Thoracic aorta endothelial cell (primary cell): ENCODE results near the genes DPPA4 and CD200R1L.

- CAGE, long polyA plus RNA = no peak
Measured at GRCh38 chr3:108253862-108254441, 31.7 kb upstream of the IFT57 start.

GRCh38 chr3:108528931-108529358 is 18.5 kb upstream of the MYH15 start:
- CAGE, long polyA plus RNA = no peak

DNA sequence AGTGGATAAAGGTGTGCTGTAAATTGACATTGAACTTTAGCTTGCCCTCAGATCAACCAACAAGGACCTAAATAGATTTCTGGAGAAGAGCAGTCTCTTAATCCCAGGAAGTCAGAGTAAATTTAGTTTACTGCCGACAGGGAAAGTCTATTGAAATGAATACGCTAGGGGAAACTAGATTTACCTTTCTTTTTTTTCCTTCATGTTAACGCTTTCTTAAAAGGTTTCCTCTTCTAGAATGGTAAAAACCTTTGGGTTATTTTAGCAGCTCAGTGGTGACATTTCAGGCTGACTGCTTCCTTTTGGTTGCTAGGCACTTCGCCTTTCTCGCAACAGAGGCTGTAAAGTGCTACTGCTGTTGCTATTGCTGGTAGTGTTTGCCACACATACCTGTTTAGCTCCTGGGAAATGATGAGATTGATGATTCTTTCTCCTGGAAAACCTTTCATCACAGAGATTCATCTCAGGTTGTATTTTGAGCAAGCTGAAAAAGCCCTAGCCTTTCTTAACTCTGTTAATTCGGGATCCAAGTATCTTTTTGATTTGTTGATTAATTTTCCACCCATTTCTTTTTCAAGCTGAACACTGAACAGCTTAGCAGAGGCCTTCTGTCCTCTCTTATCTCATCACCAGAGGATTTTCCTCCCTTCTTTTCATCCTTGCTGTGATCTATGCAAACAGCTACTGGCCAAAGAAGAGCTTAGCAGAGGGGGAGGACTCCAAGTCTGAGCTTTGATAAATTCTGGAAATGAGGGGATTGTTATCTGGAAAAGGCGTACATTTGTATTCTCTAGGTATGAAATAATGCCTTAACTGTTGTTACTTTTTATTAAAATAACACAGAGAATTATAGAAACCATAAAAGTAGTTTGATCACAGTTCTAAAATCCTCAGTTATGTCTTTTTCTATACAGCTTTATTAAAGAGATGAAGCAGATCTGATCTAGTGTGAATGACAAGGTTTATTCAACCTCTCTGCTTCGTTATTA is 13.2 kb downstream of the DZIP3 start:
- CAGE, long polyA plus RNA = no peak

DNA sequence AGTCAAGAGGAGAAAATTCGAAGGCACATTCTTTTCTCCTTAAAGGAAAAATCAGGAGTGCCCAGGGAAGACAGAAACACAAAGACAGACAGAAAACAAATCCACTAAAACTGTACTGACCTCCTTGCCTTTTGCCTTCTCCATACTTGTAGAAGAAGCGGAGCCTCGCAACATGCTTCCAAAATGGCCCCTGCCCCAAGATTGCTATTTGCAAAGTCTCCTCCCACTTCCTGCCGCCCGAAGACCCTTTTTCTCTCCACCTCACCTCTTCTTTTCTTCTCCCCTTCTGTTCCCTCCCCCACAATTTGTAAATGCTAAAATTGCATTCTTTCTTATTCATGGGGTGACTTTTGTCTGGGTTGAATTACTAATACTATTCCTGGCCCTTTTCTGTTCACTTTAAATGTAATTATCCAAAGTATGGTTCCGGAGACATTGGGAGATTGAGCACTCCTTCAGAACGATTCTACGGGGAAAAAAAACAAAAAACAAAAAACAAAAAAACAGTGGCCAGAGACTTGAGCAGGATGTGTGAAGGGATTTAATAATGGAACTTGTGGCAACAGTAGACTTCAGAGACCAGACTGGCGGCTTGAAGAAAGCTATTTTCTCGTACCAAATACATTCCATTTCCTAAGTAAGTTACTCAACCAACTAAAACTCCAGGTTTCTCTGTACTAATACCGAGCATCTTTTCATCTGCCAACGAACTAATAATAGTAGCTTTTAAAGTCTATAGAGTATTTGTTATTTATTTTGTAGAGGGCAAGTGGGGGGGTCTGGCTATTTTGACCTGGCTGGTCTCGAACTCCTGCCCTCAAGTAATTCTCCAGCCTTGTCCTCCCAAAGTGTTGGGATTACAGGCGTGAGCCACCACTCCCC is at the start of gene DPPA4:
Gene DPPA4 (minus strand): TSS at position 203 of the 882 bp plus-strand sequence.
- CAGE, long polyA plus RNA = no peak

DNA sequence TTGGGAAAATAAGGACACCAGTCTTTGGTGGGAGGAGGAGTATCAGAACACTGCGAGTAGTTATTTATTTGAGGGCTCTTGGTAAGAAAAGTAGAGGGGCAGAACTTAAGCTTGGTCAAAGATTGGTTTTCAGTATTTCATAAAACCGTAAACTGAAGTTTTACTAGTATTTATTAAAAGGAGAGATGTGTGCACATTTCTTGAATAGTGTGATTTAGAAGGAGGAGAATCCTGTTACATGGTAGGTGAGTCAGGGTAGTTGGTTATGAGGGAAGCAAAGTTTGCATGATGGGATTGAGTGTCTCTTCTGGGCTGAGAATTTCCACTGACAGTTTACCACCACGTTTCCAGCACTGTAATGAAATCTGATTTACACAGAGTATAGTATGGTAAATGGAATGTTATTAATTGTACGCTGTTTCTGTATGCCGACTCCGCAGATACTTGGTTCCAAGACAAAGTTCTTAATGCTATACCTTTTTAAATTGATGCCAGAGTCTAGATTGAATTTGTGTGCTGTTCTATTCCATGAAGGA is 1.6 kb downstream of the NECTIN3 start:
- CAGE, long polyA plus RNA = no peak

DNA sequence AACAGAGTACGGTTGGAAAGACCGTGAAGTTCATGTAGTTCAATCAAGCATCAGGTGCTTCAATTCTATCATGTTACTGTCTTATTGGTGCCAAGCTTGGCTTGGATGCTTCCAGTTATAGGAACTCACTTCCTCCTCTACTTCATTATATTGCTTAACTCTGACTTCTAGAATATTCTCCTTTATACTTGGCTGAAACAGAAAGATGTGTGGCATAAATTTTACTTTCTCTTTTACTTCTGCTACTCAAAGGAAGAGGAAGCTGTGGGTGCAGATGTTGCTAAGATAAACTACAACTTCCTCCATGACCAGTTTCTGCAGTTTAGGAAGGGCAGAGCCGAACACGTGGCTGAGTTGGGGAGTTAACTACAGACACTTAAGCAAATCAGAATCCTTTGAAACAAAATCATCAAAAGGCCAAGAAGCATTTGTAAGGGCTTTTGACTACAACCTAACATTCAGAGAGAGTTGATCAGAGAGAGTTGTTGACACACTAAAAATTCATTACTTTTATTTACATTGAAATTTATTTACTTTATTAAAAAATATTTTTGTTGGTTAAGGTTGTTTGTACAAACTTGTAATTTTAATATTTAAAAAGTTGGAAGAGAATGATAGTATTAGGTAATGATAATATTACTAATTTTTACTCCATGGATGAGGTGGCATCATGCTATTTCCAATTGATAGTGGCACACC is 6.5 kb upstream of the PLCXD2 start:
- CAGE, long polyA plus RNA = no peak

DNA sequence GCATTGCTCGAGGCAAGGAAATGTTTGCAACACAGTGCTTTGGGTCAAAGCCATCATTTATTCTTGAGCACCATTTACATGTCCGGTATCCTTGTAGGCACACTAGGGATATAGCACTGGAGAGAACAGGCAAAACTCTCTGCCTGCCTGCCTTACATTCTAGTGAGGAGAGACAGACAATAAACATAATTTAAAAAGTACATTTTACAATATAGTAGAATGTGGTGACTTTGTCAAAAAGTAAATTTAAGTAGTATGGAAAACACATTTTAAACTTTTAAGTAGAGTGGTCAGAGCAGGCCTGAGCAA is 2.4 kb upstream of the PHLDB2 start:
- CAGE, long polyA plus RNA = no peak

DNA sequence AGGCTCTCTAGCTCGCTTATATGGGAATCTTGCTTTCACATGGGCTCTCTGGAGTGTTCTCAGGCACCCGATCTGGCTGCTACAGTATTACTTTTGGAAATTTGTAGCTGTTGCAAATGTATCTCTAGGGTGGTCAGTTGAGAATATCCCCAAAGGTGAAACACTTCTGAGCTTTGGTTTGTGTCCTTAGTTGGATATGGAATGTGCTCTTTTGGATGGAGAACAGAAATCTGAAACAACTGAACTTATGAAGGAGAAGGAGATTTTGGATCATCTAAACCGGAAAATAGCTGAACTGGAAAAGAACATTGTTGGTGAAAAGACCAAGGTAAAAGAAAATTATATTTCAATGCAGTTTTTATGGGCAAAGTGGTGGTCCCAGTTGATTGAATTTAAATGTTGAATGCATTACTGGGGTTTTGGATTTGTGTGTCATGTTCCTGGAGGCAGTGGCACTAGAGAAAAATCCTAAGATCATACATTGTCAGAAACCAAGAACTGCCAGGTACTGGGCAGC is 58.7 kb upstream of the ABHD10 start:
- CAGE, long polyA plus RNA = no peak

- CAGE, long polyA plus RNA = no peak
Measured at GRCh38 chr3:112097176-112097845, 11.1 kb downstream of the C3orf52 start.

- CAGE, long polyA plus RNA = no peak
Measured at GRCh38 chr3:112334789-112335593, 2.0 kb downstream of the CD200 start.

DNA sequence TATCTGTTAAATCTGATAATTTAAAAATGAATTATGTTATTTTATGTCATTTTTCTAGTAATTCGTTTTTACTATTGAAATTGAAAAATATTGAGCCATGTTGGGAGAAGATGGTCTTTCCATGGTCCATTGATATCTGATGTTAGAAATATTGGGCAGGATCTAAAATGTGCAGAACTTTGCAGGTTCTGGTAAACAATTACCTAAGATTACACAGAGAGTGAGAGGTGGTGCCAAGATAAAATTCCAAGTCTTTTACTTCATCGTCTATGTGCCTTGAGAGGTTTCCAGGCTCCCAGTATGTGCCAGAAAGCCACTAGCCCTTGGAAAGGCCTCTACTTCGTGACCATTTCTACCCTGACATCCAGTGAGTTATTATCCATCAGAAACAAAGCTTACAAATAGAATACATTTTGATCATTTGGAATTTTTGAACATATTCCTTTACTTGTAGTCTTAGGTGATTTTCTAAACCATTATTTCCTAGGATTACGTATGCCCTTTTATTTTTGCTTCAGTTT is 27.6 kb downstream of the CD200 start:
- CAGE, long polyA plus RNA = no peak

GRCh38 chr3:112400606-112401068 is 67.7 kb downstream of the CD200 start:
- CAGE, long polyA plus RNA = no peak

DNA sequence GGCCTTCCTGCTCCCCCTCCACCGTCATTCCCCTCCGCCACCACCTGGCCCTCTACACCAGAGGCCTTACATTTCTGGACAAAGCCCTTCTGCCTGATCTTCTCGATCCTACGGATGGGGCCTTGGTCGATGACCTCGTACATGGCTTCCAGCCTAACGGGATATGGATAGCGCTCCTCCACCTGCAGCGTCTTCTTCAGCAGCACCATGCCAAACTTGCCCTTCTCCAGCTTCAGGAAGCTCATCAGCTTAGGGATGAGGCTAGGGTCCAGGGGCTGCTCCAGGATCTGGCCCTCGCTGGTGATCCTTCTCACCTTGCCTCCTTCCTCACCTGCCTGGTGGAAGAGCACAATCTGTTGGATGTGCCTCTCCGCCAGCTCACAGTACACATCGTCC is 1.9 kb downstream of the CCDC80 start:
- CAGE, long polyA plus RNA = no peak

GRCh38 chr3:112846810-112847211 is at the start of gene CD200R1L:
TSS of gene CD200R1L (minus strand) at chr3:112846864.
- CAGE, long polyA plus RNA = no peak

DNA sequence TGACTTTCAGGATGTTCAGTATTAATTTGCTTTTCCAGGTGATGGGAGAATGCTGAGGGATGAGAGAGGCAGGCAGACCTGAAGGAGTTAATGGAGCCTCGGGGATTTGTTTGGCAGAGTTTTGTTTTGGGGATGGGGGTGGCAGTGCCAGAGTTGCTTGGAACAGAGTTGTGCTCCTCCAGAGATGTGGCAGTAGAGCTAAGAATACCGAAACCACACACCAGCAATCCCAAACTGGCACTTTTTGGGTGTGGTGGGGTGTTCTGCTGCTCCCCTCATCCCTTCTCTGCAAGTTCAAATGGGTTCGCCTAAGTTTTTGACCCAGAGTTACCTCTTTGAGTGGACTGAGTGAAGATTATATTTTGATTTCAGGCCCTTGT is 1.5 kb downstream of the BOC start:
- CAGE, long polyA plus RNA = no peak

DNA sequence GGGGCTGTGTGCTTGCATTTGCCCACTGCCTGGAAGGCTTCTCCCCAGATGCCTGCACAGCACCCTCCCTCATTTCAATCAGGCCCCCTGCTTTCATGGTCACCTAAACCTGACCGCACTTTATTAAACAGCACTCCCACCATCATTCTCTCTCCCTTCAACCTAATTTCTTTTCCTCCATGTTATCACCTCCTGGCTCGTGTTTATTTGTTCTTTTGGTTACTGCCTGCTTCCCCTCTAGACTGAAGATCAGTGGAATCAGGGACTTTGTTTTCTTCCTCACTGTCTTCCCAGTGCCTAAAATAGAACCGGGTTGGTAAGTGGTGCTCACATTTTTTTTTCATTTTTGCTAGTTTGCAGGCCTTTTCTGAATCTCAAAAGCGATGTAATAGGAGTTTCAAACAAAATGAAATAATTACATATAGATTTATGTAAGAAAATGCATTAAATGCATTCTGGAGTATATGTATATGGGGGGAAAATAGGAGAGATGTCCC is 10.6 kb downstream of the BOC start:
- CAGE, long polyA plus RNA = no peak

DNA sequence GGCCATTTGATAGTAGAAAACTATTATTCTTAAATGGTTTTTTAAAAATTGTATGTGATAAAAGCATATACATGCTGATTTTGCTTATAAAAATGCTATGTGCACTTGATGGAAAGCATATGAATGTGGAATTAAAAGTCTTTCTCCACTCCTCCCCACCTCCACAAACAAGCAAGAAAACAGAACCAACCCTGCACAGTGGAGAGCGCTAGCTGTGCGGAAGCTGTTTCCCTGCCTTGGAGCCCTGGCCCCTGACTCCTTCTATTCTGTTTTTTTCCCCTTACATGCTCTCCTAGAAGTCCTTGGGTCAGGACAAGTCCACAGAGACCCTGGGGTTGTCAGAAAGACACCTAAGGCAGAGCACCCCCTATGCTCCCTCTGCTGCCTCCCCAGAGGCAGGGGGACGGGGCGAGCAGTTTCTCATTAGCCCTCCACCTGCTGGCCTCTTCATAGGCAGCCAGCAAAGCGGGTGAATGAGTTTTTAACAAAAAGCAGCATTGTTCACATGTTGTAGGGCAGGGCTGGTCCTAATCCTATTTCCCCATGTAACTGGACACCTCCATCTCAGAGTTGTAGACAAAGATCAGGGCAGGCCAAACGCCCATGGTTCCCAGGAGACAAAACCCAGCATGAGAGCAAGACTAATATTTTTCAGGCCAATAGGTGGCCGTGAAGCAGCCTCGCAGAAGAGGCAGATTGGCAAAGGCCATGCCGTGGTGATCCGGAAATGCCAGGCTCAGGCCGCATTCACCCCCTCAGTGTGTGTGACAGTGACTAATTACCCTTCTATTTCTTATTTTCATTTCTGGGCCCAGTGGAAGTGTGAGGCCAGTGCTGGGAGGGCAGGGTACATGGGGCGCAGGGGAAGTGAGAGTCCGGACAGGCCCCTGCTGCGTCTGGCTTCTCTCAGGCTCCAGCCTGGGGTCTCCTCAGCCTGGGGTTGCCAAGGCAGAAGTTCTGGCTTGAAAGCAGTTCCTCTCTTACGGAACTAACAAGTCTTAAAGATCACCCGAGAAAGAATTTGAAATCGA is 64.5 kb downstream of the BOC start:
- CAGE, long polyA plus RNA = no peak

- CAGE, long polyA plus RNA = no peak
Measured at GRCh38 chr3:113280523-113281251, 69.3 kb downstream of the BOC start.

GRCh38 chr3:113485140-113485923 is 29.6 kb downstream of the SPICE1 start:
- CAGE, long polyA plus RNA = no peak

DNA sequence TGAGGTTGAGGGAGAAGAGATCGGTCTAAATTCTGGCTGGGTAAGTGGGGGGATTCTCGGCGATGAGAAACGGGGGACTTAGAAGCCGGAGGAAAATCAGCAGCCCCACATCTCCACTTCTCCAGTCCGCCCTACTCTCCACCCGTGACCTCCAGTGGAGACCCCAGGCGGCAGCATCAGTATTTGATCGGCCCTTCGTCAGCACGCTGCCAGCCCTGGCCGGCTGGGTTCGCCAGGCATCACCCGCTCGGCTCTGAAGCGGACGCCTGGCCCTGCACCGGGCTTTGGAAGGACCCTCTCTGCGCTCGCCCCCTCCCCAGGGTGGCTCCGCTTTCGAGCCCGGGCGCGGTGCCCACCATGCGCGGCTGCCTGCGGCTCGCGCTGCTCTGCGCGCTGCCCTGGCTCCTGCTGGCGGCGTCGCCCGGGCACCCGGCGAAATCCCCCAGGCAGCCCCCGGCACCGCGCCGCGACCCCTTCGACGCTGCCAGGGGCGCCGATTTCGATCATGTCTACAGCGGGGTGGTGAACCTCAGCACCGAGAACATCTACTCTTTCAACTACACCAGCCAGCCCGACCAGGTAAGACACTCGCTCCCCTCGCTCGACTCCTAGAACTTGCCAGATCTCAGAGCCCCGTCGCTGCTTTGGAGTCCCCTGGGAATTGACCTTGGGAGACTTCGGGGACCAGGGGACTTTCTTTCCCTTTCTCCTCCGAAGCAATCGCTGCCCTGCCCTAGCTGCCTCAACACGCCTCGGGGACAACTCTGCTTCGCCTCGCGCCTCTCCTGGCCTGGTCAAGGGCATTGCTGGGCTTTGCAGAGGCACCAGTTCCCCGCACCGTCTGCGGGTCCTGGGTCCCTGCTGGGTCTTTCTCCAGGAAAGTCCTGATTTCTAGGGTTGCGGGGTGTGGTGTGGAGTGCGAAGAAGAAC is 575 bp downstream of the SIDT1 start:
- CAGE, long polyA plus RNA = no peak